ENCODE results near the gene INSYN1.

GRCh38 chr15:73266288-73266586, 102.5 kb downstream of the HCN4 start:
- PRO-cap = no peak
CAGE:
- cytosol, long polyA minus RNA = no peak
- cytosol, long polyA plus RNA = no peak
- long polyA plus RNA = no peak
- nucleus, long polyA minus RNA = no peak
- nucleus, long polyA plus RNA = no peak

DNA sequence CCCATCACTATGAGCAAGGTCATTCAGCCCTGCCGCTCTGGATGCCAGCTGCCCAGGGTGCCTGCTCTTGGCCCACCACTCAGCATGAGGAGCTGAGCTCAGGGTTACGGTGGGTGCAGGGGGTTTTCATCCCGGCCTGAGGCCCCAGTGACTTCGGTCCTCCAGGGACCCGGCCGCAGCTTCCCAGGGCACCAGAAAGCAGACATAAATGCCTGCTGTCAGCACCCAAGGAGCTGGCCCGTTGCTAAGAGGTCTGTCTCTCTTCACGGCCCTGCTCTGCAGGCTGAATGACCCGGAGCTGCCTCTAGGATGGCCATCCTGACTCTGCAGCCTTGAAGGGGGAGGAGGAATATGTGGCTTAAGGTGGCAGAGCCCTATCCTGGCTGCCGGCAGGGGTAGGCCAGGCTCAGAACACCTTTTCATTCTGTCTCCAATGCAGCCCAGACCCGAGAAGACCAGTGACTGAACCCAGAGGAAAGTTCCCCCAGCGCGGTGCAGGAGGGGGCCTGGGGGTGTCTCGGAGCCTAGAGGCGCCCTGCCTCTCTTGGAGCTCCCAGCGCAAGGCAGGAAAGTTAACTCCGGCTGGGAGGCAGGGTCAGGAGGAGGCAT, 1.8 kb downstream of the HCN4 start:
- PRO-cap = no peak
CAGE:
- cytosol, long polyA minus RNA = no peak
- cytosol, long polyA plus RNA = no peak
- long polyA plus RNA = no peak
- nucleus, long polyA minus RNA = no peak
- nucleus, long polyA plus RNA = no peak

GRCh38 chr15:73374479-73374776, 5.7 kb upstream of the HCN4 start:
- PRO-cap = no peak
CAGE:
- cytosol, long polyA minus RNA = no peak
- cytosol, long polyA plus RNA = no peak
- long polyA plus RNA = no peak
- nucleus, long polyA minus RNA = no peak
- nucleus, long polyA plus RNA = no peak

GRCh38 chr15:73564942-73565219, 68.3 kb downstream of the NPTN start:
- PRO-cap = no peak
CAGE:
- cytosol, long polyA minus RNA = no peak
- cytosol, long polyA plus RNA = no peak
- long polyA plus RNA = no peak
- nucleus, long polyA minus RNA = no peak
- nucleus, long polyA plus RNA = no peak

DNA sequence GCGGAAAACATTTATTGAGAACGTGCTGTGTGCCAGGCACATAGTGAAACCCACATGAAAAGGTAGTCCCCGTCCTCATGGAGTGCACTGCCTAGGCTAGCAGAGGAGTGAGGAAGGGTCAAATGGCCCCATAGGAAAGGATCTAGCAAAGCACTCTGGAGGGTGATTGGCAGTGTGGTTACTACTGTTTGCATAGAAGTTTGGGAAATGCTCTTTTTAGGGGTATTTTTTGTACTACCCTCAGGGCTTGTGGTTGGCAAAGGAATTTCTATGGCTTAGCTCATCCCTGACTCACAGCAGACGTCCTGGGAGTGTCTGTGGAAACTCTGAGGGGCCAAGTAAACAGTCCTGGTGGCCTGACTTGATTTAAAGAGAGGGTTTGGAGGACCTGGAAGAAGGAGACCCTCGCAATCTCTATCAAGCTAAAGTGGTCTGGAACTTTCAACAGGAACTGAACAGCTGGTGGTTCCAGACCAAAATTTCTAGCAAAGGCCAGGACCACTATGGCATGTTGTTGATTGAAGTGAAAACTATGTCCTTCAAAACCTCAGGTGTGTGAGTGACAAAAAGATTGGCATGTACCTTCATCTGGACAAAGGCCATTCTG, 1.0 kb upstream of the NPTN start:
- PRO-cap = no peak
CAGE:
- cytosol, long polyA minus RNA = no peak
- cytosol, long polyA plus RNA = no peak
- long polyA plus RNA = no peak
- nucleus, long polyA minus RNA = no peak
- nucleus, long polyA plus RNA = no peak

DNA sequence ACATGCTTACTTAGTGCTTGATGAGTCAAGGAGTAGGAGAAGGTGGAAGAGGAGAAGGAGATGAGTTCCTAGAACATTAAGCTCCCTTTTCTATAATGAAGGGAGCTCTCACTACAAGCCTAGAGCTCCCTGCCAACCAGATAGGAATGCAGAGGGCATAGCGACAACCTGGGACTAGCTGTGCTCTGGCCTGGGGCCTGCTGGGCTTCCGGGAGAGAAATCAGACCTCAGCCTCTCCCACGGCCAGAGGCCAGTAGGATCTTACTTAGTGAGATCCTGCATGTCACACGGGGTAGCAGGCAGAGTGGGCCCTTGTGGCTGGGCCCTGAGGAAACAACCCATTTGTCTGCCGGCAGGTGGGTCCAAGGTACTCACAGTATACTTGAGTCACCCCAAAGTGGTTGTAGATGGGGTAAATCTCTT, 25.5 kb downstream of the INSYN1 start:
- PRO-cap = no peak
CAGE:
- cytosol, long polyA minus RNA = no peak
- cytosol, long polyA plus RNA = no peak
- long polyA plus RNA = no peak
- nucleus, long polyA minus RNA = no peak
- nucleus, long polyA plus RNA = no peak

DNA sequence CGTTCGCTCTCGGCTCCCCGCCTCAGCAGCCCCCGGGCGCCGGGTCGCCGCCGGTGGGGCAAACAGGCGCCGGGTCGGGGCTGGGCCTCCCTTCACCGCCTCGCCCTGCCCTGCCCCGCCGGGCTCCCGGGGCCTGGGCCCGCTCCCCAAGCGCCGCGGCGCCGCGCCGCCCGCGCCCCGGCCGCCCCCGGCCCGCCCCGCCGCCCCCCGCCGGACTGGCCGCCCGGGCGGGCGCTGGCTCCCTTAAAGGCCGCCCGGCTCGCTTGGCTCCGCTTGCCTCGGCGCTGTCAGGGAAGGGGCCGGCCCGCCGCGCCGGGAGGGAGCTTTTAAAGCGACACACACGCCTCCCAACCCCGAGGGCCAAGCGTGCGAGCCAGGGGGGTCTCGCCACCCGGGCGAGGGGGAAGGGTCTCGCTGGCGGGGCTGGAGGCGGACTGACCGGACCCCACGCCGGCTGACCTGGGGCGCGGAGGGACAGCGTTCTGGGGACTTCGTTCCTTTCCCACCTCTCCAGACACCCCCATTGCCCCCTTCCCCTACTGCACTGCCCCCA, at the start of gene INSYN1:
INSYN1 (minus strand) TSS at position 301 of the 553 bp plus-strand sequence.
- PRO-cap = no peak
CAGE:
- cytosol, long polyA minus RNA = no peak
- cytosol, long polyA plus RNA = no peak
- long polyA plus RNA = no peak
- nucleus, long polyA minus RNA = no peak
- nucleus, long polyA plus RNA = no peak

DNA sequence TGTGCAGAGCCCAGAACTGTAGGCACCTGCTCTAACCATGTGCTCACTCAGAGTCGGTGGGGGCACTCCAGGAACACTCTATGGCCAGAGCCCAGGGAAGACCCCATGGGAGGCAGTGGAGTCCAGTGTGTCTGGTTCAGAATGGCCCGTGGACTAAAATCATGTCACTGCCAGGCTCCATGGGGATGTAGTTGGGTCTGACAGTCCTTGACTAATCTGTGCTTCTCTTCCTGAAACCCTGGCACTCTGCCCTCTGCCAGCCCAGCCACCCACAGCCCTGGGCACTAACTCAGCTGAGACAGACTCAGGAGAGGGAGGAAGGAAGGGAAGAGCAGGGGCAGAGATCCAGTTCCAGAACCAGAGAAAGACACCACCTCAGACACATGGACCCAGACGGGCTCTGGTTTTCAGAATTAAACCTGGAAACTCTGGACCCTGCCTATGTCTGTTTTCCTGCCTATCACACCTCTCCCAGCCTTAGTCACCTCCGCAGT, 56.6 kb upstream of the INSYN1 start:
- PRO-cap = no peak
CAGE:
- cytosol, long polyA minus RNA = no peak
- cytosol, long polyA plus RNA = no peak
- long polyA plus RNA = no peak
- nucleus, long polyA minus RNA = no peak
- nucleus, long polyA plus RNA = no peak

GRCh38 chr15:73949324-73950261, 23.3 kb downstream of the LOXL1 start:
- PRO-cap = no peak
CAGE:
- cytosol, long polyA minus RNA = no peak
- cytosol, long polyA plus RNA = no peak
- long polyA plus RNA = no peak
- nucleus, long polyA minus RNA = no peak
- nucleus, long polyA plus RNA = no peak

GRCh38 chr15:73983006-73983984, 8.8 kb downstream of the STOML1 start:
- PRO-cap = no peak
CAGE:
- cytosol, long polyA minus RNA = no peak
- cytosol, long polyA plus RNA = no peak
- long polyA plus RNA = no peak
- nucleus, long polyA minus RNA = no peak
- nucleus, long polyA plus RNA = no peak

GRCh38 chr15:73996948-73997346, 2.4 kb downstream of the PML start:
- PRO-cap = bidirectional peak, plus-strand start at chr15:73997263, minus-strand start at chr15:73997071
CAGE:
- cytosol, long polyA minus RNA = no peak
- cytosol, long polyA plus RNA = no peak
- long polyA plus RNA = no peak
- nucleus, long polyA minus RNA = no peak
- nucleus, long polyA plus RNA = no peak

- PRO-cap = no peak
CAGE:
- cytosol, long polyA minus RNA = no peak
- cytosol, long polyA plus RNA = no peak
- long polyA plus RNA = no peak
- nucleus, long polyA minus RNA = no peak
- nucleus, long polyA plus RNA = no peak
Observed at GRCh38 chr15:74128513-74129788, 1.4 kb upstream of the ISLR2 start.

GRCh38 chr15:74200293-74200861, 2.2 kb downstream of the STRA6 start:
- PRO-cap = no peak
CAGE:
- cytosol, long polyA minus RNA = no peak
- cytosol, long polyA plus RNA = no peak
- long polyA plus RNA = no peak
- nucleus, long polyA minus RNA = no peak
- nucleus, long polyA plus RNA = no peak

DNA sequence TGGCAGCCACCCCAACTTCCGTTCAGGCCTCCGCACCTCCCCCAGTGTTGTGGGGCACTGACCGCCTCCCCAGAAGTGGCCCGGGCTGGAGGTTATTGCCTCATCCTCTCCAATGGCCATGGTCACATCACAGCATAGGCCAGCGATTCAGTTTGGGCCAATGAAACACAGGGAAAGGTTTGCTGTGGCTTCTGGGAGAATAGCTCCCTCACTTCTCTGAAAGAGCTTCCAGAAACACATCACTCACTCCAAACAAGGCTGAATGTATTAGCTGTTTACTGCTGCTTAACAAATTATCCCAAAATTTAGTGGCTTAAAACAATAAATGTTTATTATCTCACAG, 2.0 kb upstream of the CYP11A1 start:
- PRO-cap = no peak
CAGE:
- cytosol, long polyA minus RNA = no peak
- cytosol, long polyA plus RNA = no peak
- long polyA plus RNA = no peak
- nucleus, long polyA minus RNA = no peak
- nucleus, long polyA plus RNA = no peak

DNA sequence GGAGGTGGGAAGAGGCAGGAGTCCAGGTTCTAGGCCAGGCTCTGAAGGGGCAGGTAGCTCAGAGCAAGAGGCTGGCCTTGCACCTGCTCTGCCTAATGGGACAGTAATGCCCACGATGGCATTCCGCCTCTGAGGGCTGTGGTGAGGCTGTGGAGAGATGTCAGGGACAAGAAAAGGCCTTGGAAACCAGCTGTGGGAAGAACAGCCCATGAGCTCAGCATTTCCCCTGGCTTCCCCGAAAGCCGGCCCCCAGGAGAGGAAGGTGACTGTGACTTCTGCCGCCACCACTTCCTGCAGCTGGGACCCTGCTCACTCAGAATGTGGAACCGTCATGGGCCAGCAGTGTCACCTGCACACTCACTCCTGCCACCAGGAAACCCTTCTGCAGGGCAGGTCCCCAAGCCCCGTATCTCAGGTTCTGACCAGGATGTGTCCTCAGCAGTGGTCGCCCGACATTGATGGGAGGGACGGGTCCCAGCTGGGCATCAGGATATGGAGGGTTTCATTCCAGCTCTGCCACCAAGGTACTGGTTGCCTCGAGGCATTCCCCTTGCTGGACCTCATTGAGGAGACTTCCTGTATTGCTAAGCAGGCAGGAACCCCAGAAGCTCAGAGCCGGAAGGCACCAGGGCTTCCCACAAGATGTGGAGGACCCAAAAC, 30.8 kb downstream of the SEMA7A start:
- PRO-cap = no peak
CAGE:
- cytosol, long polyA minus RNA = no peak
- cytosol, long polyA plus RNA = no peak
- long polyA plus RNA = no peak
- nucleus, long polyA minus RNA = no peak
- nucleus, long polyA plus RNA = no peak

GRCh38 chr15:74540020-74541106, 657 bp upstream of the ARID3B start:
- PRO-cap = unidirectional peak, plus-strand start at chr15:74540499; bidirectional peak, plus-strand start at chr15:74541257, minus-strand start at chr15:74540968
CAGE:
- cytosol, long polyA minus RNA = no peak
- cytosol, long polyA plus RNA = no peak
- long polyA plus RNA = no peak
- nucleus, long polyA minus RNA = no peak
- nucleus, long polyA plus RNA = no peak

DNA sequence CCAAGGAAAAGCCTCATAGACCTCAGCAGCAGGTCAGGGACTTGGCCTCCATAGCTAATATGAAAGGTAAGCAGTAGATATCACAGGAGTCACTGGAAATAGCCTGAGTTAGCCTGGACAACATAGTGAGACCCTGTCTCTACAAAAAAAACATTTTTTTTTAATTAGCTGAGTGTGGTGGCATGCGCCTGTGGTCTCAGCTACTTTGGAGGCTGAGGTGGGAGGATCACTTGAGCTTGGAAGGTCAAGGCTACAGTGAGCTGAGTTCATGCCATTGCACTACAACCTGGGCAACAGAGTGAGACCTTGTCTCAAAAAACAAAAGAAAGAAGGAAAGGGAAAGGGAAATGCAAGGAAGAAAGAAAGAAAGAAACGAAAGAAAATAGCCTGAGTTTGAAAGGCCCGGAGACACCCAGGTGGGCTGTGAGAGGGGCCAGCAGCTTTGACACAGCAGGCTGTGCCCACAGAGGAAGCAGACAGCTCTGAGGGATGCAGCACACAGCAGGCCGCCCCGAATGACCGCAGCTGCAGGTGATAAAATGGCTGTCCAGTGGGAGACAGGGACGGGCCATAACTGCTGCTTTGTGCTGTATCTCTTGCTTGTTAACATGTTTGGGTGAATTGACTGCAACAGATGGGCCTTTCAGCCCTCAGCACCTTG, 36.9 kb upstream of the CLK3 start:
- PRO-cap = no peak
CAGE:
- cytosol, long polyA minus RNA = no peak
- cytosol, long polyA plus RNA = no peak
- long polyA plus RNA = no peak
- nucleus, long polyA minus RNA = no peak
- nucleus, long polyA plus RNA = no peak

DNA sequence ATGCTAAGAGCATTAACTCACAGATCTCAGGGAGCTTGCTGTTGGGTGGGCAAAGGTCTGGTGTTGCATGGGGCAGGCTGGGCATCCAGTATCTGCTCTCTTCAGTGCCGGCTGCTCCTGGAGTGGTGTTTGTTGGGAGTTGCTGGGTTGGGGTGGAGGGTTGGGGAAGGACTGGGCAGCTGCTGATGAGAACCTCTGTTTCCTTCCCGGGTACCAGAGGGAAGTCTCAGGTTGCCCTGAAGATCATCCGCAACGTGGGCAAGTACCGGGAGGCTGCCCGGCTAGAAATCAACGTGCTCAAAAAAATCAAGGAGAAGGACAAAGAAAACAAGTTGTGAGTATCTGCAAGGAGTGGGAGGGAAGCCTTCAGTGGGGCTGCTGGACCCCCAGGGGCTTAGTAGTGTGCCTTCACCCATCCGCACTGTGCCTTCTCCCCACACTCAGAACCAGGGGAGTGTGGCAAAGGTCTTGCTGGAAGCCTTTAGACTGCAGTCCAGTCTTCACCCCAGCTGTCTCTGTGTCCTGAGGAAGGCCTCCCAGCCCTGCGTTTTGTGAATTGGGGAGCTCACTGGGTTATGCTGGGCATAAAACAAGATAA, 9.1 kb downstream of the CLK3 start:
- PRO-cap = no peak
CAGE:
- cytosol, long polyA minus RNA = no peak
- cytosol, long polyA plus RNA = no peak
- long polyA plus RNA = no peak
- nucleus, long polyA minus RNA = no peak
- nucleus, long polyA plus RNA = no peak

- PRO-cap = no peak
CAGE:
- cytosol, long polyA minus RNA = no peak
- cytosol, long polyA plus RNA = no peak
- long polyA plus RNA = no peak
- nucleus, long polyA minus RNA = no peak
- nucleus, long polyA plus RNA = no peak
Observed at GRCh38 chr15:74625347-74625758, 9.7 kb downstream of the CLK3 start.

GRCh38 chr15:74784474-74785267, 2.8 kb downstream of the CSK start:
- PRO-cap = no peak
CAGE:
- cytosol, long polyA minus RNA = no peak
- cytosol, long polyA plus RNA = no peak
- long polyA plus RNA = no peak
- nucleus, long polyA minus RNA = start-site peak on the plus strand at chr15:74784679-74784801, 26 reads; start-site peak on the plus strand at chr15:74784939-74785019, 22 reads
- nucleus, long polyA plus RNA = no peak

Data from endothelial cell of umbilical vein (primary cell).